Thyroid gland (tissue), 7 donors: ENCODE data around the gene HOXA9.

- PRO-cap, 2 experiments = no peak in any of the 2 experiments
- RAMPAGE, long total RNA, 5 experiments = no peak in any of the 5 experiments
Measured at GRCh38 chr7:25950172-25950897, 201.7 kb upstream of the NFE2L3 start.

- PRO-cap, 2 experiments = no peak in any of the 2 experiments
- RAMPAGE, long total RNA, 5 experiments = no peak in any of the 5 experiments
Measured at GRCh38 chr7:25967731-25968555, 184.1 kb upstream of the NFE2L3 start.

GRCh38 chr7:26184057-26185129 is 16.2 kb downstream of the HNRNPA2B1 start:
- PRO-cap, 2 experiments = no peak in any of the 2 experiments
- RAMPAGE, long total RNA, 5 experiments = no peak in any of the 5 experiments

- PRO-cap, 2 experiments = no peak in any of the 2 experiments
- RAMPAGE, long total RNA, 5 experiments = no peak in any of the 5 experiments
Measured at GRCh38 chr7:26185130-26185496, 15.4 kb downstream of the HNRNPA2B1 start.

- PRO-cap, 2 experiments = no peak in any of the 2 experiments
- RAMPAGE, long total RNA, 5 experiments = no peak in any of the 5 experiments
Measured at GRCh38 chr7:26185497-26185822, 15.1 kb downstream of the HNRNPA2B1 start.

DNA sequence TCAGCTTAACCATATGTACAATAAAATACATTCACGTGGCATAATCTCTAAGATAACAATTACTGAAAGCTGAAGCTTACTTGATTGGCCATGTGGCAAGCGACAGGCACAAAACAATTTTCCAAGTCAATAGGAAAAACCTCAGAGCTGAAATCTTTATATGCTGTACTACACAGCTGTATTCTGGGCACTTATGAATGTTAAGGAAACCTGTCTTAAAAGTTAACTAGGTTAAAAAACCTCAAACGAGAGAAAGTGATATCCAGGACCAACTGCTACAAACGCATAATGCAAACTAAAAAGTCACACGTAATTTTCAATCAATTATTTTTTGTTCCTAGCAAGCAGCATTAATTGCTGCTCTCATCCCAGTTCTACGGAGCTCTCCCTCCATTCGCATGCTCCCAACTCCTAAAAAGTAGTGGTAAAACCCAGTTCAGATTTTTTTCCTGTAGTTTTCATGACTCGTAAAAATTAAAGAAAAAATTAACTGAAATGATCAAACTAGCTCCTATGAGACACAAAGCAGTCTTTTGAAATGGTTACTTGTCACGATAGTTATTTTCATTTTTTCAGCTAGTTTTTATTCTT is 2.0 kb downstream of the HNRNPA2B1 start:
- PRO-cap, 2 experiments = no peak in any of the 2 experiments
- RAMPAGE, long total RNA, 5 experiments = no peak in any of the 5 experiments

- PRO-cap, 2 experiments = peak in 2 of 2 experiments; most common plus-strand start chr7:26200355 (in 2); most common minus-strand start chr7:26200357 (in 2)
- RAMPAGE, long total RNA, 5 experiments = no peak in any of the 5 experiments
Measured at GRCh38 chr7:26199330-26200467, 847 bp downstream of the HNRNPA2B1 start.

DNA sequence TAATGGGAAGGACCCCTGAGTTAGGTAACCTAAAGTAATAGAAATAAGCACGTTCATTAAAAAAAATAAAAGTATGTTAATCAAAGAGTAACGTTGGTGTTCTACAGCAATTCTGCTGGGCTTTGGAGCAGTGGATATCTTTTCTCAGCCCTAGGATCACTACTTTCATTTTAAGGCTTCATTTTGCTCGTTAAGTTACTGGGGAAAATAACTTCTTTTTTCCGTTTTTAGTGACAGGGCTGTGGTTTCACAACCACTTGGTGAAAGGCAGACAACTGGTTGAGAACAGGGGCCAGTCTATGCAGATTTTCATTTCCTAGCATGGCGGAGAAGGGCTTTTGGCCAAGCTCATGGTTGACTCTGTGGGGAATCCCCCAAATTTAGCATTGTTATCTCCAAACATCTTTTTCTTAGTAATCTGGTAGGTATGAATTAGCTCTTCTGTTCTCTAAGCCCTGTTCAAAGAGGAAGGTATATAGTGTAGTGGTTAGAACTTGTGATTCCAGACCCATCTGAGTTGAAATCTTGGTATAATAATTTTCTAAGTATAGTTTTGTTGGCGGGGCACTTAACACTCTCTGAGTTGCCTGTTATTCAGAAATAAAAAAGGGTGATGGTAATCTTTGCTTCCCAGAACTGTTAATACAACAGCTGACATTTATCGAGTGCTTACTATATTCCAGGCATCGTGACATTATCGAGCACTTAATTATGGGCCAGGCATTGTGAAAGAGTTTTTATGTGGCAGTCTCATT is 2.3 kb downstream of the SNX10 start:
- PRO-cap, 2 experiments = no peak in any of the 2 experiments
- RAMPAGE, long total RNA, 5 experiments = no peak in any of the 5 experiments

GRCh38 chr7:26321473-26321726 is 29.7 kb downstream of the SNX10 start:
- PRO-cap, 2 experiments = no peak in any of the 2 experiments
- RAMPAGE, long total RNA, 5 experiments = no peak in any of the 5 experiments

DNA sequence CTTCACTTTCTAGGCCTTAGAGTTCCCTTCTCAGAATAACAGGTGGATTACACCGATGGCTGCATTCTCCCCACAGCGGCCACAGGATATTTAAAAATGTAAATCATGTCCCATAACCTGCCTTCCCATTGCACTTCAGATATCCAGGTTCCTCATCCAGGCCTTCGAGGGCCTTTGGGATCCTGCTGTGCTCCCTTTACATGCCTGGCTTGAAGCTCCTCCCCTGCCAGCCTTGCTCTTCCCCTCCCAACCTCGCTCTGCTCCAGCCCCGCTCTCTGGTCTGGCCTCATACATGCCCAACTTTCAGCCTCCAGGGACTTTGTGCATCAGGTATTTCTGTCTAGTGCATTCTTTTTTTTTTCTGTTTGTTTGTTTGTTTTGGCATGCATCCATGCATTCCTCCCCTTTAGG is 160.3 kb downstream of the SNX10 start:
- PRO-cap, 2 experiments = no peak in any of the 2 experiments
- RAMPAGE, long total RNA, 5 experiments = no peak in any of the 5 experiments

DNA sequence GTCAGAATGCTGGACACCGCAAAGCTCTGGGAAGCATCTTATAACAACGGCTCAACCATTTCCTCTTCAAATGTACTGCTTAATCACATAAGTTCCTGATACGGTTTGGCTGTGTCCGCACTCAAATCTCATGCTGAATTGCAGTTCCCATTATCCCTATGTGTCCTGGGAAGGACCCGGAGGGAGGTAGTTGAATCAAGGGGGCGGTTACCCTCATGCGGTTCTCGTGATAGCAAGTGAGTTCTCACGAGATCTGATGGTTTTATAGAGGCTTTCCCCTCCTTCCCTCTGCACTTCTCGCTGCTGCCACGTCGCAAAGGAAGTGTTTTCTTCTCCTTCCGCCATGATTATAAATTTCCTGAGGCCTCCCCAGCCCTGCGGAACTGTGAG is 226.3 kb downstream of the SKAP2 start:
- PRO-cap, 2 experiments = no peak in any of the 2 experiments
- RAMPAGE, long total RNA, 5 experiments = no peak in any of the 5 experiments

DNA sequence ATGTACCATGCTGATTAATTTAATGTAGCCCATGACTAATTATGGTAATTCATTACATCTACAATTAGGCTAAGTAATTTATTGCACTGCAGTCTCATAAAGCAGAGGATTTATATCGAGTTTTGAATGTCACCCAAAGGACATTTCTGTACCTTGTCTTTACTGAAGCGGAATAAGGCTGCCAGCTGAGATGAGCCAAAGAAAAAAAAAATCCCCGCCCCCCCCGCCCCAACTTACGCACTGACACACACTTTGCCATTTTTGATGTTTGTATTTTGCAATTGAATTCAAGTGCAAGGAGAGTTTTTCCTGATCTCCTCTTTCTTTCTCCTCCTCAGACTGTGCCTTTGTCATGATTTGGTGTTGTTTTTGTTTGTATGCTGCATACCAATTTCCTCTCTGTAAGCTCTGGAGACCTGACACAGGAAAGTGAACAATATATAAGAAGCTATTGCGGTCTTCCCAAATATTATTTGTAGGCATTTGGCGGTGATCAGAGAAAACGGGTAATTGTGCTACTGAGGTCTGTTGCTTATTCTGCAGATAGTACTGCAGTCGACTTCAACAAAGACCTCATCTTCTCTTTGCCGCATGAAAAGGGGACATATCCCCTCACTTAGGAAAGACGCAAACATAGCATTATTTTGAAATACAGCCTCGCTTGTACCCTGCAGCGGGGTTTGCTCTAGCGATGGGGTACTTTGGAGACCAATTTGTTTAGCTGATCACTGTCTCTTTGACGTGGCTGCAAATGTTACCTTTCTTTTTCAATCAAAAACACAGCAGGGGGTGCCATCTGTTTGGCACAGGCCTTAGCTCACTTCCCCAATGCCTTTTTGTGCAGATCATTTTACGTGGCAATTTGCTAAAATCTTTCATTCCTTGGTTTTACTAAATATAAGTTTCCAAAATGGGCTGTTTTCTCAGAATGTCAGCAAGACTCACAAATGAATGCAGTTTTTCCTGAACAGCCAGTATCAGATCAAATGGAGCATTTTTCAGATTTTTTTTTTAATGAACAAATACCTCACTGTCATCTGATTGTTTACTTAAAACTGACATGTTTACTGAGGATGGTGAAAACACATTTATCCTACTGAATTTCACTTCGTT is 206.5 kb downstream of the SKAP2 start:
- PRO-cap, 2 experiments = no peak in any of the 2 experiments
- RAMPAGE, long total RNA, 5 experiments = no peak in any of the 5 experiments

- PRO-cap, 2 experiments = no peak in any of the 2 experiments
- RAMPAGE, long total RNA, 5 experiments = no peak in any of the 5 experiments
Measured at GRCh38 chr7:27087801-27088651, 7.8 kb downstream of the HOXA1 start.

DNA sequence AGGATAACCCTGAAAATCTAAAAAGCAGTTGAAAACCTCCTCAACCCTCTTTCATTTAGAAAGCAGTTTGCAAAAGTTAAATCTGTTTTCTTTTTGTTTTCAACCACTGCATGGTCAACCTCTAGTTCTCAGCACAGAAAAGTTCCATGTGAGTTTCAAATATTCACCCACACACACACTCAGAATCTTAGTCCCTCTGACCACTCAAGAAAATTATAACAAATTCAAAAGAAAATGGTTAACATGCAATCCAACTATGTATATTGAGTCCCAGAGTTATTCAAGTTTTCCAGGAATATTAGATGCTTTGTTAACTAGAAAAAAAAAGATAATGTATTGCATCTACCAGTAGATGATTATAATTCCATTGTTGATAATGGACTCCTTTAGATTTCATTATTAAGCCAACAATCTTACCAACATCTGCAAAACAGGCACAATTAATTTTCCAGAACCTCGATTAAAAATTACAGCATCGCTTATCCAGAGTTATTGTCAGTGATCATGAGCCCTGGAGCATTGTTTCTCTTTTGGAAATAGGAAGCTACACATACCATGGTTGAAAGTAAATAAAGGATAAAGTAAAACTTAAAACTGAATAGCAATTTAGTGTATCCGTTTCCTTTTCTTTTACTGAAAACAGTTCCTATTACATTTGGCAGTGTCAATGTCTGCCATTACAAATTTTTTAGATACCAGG is 9.7 kb upstream of the HOXA2 start:
- PRO-cap, 2 experiments = no peak in any of the 2 experiments
- RAMPAGE, long total RNA, 5 experiments = no peak in any of the 5 experiments

DNA sequence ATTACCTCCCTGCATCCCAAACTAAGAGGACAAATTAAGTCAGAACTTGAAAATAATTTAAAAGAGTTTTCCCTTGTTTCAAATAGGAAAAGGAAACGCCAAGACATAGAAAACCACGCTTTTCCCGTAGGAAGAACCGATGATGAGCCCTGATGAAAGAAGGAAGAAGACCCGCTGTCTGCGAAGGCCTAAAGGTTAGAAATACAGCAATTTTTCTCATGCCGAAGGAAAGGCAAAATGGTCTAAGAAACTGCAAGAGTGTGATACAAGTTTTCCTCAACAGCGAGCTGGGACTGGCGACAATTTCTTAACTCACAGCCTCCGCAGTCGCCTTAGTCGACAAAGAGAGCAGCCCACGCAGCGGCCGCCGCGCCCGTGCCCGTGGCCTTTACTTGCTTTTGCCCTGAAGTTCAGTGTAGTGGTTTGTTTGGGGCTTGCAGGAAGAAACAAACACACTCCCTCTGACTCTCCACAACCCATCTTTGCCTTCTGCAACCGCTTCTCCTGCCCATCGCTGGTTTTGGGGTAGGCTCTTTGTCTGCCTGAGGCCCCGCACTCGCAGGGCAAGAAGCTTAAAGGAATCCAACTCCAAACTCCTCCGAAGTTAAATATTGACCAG is 8.6 kb downstream of the HOXA4 start:
- PRO-cap, 2 experiments = peak in 1 of 2 experiments; most common plus-strand start position 335 of the sequence (in 1); most common minus-strand start position 309 of the sequence (in 1)
- RAMPAGE, long total RNA, 5 experiments = no peak in any of the 5 experiments

- PRO-cap, 2 experiments = peak in 1 of 2 experiments; most common plus-strand start chr7:27129743 (in 1)
- RAMPAGE, long total RNA, 5 experiments = no peak in any of the 5 experiments
Measured at GRCh38 chr7:27129016-27129832, 1.3 kb downstream of the HOXA4 start.

- PRO-cap, 2 experiments = no peak in any of the 2 experiments
- RAMPAGE, long total RNA, 5 experiments = no peak in any of the 5 experiments
Measured at GRCh38 chr7:27149239-27149661, 1.7 kb upstream of the HOXA6 start.

- PRO-cap, 2 experiments = no peak in any of the 2 experiments
- RAMPAGE, long total RNA, 5 experiments = no peak in any of the 5 experiments
Measured at GRCh38 chr7:27150114-27150421, 2.3 kb downstream of the HOXA3 start.

DNA sequence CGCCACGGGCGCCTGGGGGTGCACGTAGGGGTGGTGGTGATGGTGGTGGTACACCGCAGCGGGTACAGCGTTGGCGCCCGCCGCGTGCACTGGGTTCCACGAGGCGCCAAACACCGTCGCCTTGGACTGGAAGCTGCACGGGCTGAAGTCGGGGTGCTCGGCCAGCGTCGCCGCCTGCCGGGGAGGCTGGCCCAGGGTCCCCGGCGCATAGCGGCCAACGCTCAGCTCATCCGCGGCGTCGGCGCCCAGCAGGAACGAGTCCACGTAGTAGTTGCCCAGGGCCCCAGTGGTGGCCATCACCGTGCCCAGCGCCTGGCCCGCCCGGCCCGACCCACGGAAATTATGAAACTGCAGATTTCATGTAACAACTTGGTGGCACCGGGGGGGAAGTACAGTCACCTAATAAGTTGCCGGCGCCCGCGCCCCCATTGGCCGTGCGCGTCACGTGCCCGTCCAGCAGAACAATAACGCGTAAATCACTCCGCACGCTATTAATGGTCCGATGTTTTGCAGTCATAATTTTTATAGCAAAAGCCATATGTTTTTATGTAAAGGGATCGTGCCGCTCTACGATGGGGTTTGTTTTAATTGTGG is at the start of gene HOXA9:
Gene HOXA9 (minus strand): TSS at position 377 of the 594 bp plus-strand sequence.
- PRO-cap, 2 experiments = peak in 1 of 2 experiments; most common minus-strand start position 344 of the sequence (in 1)
- RAMPAGE, long total RNA, 5 experiments = start-site peak on the minus strand in 1 of 5 experiments, centred at position 315 of the sequence, 6 reads per replicate

- PRO-cap, 2 experiments = no peak in any of the 2 experiments
- RAMPAGE, long total RNA, 5 experiments = no peak in any of the 5 experiments
Measured at GRCh38 chr7:27178323-27178981, 4.3 kb upstream of the HOXA10 start.